Measurements from ENCODE around the gene GABRG2.

GRCh38 chr5:160197175-160198272 lies 31.8 kb upstream of the FABP6 start:
- RRBS: no CpG with 5 or more reads among the region's 14 CpGs

GRCh38 chr5:160344973-160345662 lies 25.3 kb downstream of the C1QTNF2 start:
- RRBS: 34% methylated on average over 3 of the region's 22 CpGs

DNA sequence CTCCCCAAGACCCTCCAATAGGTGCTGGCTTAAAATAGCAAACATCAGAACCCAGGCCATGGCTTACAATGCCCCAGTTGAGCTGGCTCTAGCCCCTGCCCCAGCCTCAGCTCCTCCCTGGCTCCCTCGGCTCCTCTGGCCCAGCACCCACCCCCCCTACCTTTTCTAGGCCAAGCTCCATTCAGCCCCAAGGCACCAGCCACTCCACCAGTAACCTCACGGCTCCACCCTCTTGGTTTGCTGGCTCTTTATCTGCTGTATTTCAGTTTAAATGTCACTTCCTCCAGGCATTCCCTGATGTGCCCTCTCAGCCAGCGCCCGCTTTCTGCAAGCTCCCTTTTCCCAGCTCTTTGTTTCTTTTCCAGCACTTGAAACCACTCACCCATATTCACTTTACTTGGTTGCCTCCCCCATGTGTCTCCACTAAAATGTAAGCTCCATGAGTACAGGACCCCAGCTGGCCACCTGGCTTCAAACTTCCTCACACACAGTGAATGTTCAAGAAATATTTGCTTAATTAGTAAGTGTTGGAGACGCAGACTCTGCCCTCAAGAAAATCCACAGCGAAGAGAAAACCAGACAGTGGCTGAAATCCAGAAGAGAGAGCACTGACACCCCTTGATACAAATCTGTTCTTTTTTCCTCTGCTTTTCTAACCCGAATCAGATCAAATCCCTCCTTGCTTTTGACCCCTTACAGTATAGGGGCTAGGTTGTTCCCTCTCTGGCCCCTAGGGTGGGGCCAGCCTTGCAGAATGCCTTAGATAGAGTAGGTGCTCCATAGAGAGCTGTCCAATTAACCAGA lies 10.4 kb downstream of the C1QTNF2 start:
- RRBS: no CpG with 5 or more reads among the region's 7 CpGs

DNA sequence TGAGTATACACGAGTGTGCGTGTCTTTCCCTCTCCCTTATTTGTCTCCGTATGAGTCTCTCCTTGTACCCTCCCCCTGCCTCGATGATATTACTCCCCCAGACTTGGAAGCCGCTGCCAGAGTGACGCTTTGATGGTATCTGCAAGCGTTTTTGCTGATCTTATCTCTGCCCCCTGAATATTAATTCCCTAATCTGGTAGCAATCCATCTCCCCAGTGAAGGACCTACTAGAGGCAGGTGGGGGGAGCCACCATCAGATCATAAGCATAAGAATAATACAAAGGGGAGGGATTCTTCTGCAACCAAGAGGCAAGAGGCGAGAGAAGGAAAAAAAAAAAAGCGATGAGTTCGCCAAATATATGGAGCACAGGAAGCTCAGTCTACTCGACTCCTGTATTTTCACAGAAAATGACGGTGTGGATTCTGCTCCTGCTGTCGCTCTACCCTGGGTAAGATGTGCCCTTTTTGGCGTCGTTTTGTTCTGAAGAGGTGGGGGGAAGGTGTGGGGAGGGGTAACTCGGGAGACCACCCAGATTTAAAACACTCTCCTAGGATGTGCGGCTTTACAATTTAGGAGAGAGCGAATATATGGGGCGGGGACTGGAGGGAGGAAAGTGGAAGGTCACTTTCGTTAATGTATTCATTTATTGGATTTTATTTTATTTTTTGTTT lies at the start of gene GABRG2:
GABRG2 (plus strand) TSS at position 116 of the 672 bp plus-strand sequence.
- RRBS: no CpG with 5 or more reads among the region's 20 CpGs

GRCh38 chr5:162874900-162875331 lies 562.5 kb upstream of the CCNG1 start:
- RRBS: no CpG with 5 or more reads among the region's 2 CpGs

DNA sequence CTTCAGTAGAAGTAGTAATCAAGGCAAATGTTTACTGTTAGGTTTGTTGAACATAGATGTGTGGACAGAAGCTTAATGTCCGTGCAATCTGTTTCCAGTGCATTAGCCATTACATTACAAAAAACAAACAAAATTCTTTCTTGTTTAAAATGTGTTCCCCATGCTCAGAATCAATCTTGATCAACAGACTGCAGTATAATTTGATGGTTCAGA lies 283.9 kb upstream of the CCNG1 start:
- RRBS: no CpG with 5 or more reads among the region's 1 CpG

DNA sequence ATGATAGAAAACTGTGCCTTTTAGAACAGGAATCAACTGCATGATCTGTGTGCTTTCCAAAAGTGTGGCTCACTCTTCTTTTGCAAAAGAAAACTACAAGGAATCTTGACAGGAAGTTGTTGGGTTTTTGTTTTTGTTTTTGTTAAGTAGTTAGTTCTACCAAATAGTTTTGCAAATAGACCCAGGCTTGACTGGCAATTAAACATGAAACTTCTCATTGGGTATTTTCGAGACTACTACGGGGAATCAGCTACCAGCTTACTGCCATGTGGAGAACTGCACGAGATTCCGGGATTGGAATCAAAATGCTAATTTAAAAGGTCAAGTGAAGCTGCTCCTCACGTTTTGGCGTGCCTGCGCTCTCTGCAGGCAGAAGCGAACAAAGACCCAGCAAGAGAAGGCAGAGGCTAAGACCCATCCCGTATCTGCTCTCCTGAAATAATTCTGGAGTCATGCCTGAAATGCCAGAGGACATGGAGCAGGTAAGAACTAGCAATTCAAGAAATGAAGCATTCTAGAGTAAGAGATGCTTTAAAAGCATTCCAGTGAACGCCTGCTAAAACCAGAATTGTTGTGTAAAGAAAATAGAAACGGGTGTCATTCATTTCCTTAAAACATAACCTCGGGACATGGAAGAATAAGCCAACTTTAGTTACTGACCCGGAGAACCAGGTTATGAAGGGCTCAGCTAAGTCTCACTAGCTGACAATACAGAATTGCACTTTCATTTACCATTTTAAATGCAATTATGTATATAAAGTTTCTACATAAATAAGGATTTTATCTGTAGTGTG lies 2.3 kb upstream of the MAT2B start:
- RRBS: no CpG with 5 or more reads among the region's 13 CpGs

- RRBS: no CpG with 5 or more reads among the region's 16 CpGs
These were observed 791.2 kb downstream of the MAT2B start for GRCh38 chr5:164296542-164297121.

DNA sequence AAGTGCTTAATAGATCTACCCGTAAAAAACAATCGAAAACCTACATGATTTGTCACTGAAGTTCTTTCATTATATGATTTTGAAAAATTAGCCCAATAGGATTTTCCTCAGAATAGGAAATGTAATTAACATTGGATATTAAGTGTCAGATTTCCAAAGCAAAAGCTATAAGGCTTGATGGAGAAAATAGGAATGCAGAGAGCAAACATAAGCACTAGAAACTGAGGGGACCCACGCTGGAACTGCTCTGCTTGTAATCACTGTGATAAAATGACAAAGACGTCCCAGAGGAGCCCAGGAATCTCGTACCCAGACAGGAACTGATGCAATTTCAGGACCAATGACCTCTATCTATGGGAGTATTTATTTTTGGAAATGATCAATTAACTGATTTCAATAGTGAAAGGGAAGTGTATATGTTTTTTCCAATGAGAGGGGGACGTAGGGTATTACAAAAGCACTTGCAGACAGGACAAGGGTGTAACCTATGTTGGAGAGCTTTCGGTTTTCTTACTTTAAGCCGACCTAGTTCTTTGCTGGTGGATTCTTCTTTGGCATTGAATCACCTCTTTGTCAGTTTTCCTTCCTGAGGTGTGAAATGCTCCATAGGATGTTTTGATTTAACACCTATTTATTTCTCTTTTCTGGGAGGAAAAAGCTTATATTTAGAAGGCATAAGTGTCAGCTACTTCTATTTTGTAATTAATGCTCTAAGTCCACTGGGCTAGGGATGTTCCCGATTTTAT lies 598.2 kb downstream of the TENM2 start:
- RRBS: no CpG with 5 or more reads among the region's 9 CpGs

- RRBS: no CpG with 5 or more reads among the region's 8 CpGs
These were observed 648.3 kb upstream of the WWC1 start for GRCh38 chr5:167642963-167643639.

- RRBS: no CpG with 5 or more reads among the region's 1 CpG
These were observed 488.3 kb upstream of the WWC1 start for GRCh38 chr5:167803185-167803452.

DNA sequence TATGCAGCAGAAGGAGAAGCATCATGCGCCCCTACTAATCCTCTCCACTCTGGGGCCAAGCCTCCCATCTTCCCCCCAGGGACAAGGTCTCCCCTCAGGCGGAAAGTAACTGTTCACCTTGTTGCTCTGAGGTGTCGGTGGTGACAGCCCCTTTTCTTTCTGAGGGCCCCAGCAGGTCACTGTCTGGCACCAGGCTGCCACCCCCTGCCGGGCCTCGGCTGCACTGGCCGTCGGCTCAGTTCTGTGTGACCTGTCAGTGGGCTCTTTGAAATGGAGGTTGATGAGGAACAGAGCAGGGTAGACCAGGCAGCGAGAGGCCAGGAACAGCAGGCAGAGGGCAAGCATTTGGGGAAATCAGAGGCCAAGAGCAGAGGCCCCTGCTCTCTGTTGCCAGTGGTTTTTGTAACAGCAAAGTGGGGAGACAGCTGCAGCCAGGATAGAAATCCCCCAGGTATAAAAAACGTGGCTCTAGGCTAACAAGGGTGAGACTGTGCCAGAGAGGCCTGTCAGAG lies 113.4 kb upstream of the WWC1 start:
- RRBS: no CpG with 5 or more reads among the region's 9 CpGs

DNA sequence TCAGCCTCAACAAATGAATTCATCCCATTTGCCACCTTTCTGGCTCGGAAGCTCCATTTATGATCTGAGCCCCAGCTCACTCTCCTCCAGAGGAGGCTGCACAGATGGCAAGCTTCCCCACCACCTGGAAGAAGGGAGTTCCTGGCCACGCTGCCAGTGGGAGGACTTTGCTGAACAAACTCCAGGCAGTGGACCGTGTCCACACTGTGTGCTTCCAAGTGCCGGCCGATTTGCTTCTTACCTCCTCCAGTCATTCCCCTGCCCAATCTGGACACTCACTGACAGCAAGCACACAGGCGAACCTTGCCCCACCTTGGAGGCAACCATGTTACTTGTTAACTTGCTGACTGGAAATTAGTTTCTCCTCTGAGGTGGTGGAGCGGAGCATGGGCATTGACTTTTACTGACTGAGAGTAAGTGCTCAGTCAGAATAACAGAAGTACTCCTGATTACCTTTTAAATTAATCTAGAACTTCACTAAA lies 13.9 kb upstream of the WWC1 start:
- RRBS: no CpG with 5 or more reads among the region's 7 CpGs

DNA sequence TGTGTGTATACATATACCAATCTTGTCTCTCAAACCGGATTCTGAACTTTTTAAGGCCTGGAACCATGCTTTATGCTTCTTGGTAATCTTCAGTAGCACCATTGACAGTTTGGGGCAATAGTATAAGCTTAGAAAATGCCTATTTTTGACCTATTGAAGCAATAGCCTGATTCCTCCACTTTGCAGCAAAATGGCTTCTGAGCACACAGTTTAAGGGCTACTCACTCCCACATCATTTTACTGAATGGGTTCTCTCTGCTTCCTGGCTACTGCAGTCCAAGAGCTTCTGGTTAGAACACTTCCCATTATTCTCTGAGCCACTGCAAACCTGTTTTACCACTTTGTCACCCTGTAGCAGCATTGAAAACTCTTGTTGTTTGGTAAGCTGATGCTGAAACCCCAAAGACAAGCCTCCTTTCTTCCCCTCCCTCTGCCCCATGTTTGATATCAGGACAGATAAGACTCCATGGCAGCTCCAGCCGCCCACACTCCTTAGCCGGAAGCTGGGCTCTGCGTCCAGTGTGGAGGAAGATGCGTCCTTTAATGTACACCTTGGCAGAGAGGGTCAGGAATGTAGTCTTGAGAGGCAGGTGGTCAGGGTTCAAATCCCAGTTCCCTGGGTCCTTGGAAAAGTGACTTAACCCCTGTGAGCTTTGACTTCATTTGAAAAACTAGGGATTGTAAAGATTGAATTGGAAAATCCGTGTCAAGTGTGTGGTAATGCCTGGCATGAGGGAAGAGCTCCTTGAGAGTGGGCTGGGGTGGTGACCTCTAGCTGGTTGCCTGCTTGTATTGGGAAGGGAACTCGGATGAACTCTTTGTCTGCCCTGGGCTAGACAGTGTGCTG lies 84.3 kb upstream of the RARS1 start:
- RRBS: no CpG with 5 or more reads among the region's 7 CpGs

- RRBS: 56% methylated on average over 4 of the region's 13 CpGs
These were observed 76.4 kb upstream of the RARS1 start for GRCh38 chr5:168409746-168410454.

DNA sequence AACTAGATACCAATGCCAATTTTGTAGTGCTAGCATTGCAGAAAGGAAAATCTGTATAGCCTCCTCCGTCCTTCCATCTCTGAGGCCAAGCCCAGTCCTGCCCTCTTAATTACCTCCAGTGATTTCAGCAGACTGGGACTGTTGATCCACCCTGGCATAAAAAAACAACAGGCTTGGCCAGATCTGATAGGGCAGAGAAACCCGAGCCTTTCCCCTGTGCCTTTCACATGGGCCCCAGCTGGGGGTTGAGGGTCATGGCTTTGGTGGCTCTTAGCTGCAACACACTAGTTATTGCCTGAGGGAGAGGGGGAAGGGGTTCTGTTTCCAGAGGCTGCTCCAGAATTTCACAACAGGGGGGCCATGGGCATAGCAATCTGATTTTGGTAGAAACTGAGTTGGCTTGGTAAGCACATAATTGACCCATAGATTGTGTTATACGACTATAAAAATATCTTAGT lies 21.2 kb upstream of the PANK3 start:
- RRBS: no CpG with 5 or more reads among the region's 3 CpGs

DNA sequence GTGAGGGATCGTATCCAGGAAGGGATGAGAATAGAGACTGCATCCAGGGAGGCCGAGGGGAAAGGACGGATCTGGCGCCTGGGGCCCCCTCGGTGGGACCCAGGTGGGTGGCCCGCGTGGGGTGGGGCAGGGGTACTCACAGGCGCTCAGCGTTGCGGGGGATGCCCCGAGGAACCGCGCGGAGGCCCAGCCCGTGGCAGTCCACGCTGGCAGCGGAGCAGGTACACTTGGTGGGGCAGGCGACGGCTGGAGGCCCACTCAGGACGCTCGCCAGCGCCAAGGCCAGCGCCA lies 621 bp downstream of the SLIT3 start:
- RRBS: no CpG with 5 or more reads among the region's 23 CpGs

DNA sequence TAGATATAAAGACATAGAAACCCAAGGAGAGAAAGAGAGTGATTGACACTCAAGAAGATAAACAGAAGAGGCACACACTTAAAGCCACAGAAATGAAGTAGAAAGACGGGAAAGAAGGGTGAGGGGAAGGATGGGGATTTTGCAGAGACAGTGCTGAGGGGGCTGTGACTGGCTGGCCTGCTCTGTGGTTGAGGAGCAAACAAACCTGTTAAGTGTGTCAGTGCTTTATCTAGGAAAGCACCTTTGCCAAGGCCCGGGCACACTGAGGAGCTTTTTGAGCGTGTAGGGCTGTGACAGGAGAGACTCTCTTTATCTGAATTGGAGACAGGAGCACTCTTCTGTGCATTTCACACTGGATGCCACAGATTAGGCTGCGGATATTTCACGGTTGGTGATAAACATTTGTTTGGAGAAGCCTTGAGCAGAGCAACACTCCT lies 109.1 kb downstream of the DOCK2 start:
- RRBS: no CpG with 5 or more reads among the region's 5 CpGs

DNA sequence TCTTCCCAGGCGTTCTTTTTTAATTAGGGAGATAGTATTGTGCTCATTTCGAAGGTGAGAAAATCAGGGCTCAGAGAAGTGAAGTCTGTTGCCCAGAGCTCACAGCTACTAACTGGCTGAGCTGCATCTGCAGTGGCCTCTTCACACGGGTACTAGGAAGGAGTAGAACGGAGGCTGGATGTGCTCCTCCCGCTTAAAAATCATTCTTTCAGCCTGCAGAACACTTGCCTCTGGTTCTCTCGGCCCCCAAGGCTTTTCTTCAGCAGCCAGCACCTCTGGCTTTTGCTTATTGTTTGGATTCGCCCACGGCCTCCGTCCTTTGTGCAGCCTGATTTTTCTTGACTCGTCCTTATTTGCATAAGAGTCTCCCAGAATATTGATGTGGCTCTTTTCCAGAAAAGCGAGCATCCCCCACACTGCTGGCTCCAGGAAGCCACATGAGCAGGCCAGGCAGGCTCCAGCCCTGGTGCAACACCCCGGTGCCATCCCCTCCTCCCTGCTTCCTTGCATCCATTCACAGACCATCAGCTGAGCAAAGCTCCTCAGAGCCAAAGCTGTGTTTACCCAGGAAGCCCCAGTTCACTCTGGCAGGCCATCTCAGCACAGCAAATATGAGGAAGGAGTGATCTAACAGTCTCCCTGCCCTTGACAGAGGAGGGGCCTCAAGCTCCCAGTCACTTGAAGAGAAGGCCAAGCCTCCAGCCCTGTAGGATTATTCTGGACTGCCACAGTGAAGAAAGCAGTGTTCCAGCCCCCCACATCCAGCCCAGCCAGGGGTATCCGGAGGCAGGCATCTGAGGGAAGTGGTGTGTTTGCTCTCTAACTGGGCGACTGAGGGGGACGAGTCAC lies 34.6 kb downstream of the INSYN2B start:
- RRBS: no CpG with 5 or more reads among the region's 15 CpGs

GRCh38 chr5:170089531-170089736 lies 16.3 kb upstream of the FOXI1 start:
- RRBS: no CpG with 5 or more reads among the region's 1 CpG